ENCODE measurements around a stretch of chr7.

DNA sequence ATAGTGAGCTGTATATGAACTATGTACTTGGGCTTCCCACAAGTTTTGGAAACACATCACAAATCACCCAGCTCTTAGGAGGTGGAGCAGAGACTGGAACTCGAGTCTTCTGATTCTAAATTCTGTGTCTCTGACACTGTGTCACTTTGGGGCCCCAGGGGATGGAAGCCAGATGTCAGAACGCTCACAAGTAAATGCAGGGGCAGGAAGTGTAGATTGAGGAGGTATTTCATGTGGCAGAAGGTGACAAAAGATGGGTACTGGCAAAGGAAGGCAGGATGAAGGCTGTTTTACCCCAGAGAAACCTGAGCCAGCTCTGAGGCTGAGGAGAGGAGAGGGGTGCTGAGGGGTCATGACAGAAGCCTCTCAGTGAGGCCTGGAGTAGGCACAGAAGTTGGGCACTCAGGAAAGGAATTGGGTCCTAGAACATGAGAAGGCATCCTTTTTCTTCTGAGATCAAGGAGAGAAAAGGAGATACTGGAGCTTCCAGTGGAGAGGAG, 6.1 kb upstream of the PURB start:
- PRO-cap: no peak
- RAMPAGE, long total RNA, 4 experiments: no peak in any of the 4 experiments

DNA sequence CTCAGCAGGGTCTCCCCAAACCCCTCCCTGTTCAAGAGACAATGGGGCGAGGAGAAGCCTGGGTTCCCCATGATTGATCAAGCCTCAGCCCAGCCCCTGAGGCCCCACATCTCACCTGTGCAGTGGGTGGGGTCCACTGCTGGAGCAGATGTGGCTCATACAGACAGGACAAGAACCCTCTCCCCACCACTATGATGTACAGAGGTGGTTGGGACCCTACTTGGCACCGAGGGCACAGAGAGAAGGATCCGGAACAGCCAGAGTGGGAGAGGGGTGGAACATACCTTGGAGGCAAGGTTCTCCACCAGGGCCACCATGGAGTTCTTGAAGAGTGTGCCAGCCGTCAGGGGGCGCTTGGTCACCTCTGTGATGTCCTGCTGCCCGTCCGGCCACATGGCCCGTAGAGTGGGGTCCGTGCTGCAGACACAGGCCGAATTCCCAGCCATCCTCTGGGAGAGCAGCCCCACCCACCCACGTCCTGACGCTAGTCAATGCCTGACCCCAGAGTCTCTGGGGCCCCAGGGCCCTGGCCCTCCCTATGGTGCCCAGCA, 11.4 kb downstream of the MYO1G start:
- PRO-cap: no peak
- RAMPAGE, long total RNA, 4 experiments: no peak in any of the 4 experiments

DNA sequence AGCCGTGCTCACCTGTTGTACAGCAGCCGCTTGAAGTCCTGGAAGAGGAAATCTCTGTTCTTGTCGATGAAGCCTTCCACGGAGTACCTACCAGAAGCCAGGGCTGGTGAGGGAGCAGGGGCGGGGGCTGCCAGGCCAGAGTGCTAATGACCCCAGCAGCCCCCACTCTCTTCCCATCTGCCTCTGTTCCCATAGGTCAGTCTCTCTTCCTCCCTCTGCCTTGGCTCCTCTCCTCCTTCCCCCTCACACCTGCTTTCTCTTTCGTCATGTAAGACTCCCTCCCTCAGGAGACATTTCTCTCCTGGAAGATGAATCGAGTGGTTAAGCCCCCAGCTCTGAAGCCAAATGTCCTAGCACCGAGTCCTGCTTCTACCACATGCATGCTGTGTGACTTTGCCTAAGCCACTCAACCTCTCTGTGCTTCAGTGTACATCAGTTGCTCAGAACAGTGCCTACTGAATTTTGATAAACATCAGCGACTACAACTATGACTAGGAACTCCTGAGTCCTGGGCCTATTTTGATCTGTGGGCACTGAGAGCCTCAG, 10.9 kb downstream of the MYO1G start:
- PRO-cap: no peak
- RAMPAGE, long total RNA, 4 experiments: no peak in any of the 4 experiments

GRCh38 chr7:44991654-44992409, 8.2 kb upstream of the CCM2 start:
- PRO-cap: no peak
- RAMPAGE, long total RNA, 4 experiments: no peak in any of the 4 experiments

DNA sequence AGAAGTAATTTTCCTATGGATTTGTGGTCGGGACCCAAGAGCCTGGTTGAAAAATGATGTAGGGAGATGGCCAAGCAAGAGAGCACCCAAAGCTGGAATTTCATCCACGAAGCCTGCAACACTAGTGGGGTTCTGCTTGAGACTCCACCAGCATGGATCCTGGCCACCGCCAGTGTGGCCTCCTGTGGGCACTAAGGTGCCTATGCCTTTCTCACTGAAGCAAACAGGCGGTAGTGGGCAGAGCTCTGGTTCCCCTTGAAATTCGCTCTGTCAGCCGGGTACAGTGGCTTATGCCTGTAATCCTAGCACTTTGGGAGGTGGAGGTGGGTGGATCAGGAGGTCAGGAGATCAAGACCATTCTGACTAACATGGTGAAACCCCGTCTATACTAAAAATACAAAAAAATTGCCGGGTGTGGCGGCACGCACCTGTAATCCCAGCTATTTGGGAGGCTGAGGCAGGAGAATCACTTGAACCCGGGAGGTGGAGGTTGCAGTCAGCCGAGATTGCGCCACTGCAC, 28.2 kb downstream of the CCM2 start:
- PRO-cap: no peak
- RAMPAGE, long total RNA, 4 experiments: no peak in any of the 4 experiments

- PRO-cap: unidirectional peak, minus-strand start at chr7:45211051
- RAMPAGE, long total RNA, 4 experiments: no peak in any of the 4 experiments
These were observed 53.3 kb downstream of the RAMP3 start for GRCh38 chr7:45210977-45211126.

GRCh38 chr7:45727546-45727966, 145.3 kb downstream of the CCDC201 start:
- PRO-cap: no peak
- RAMPAGE, long total RNA, 4 experiments: no peak in any of the 4 experiments

DNA sequence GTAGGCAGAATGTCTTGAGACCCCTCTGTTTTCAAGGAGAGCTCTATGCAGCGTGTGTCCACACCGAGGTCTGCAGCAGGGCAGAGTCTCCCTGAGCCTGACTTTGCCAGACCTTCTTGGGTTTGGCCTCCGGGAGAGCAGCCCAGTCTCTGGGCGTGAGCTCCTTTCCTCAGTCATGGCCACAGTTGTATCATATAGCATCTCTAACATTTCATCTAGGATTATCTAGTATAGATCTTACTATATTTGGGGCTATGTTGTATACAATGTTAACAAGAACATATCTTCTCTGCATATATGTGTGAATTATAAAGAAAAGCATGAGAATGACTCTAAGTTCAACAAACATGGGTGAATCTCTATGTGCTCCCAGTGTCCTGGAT, 8.6 kb downstream of the IGFBP3 start:
- PRO-cap: no peak
- RAMPAGE, long total RNA, 4 experiments: no peak in any of the 4 experiments

DNA sequence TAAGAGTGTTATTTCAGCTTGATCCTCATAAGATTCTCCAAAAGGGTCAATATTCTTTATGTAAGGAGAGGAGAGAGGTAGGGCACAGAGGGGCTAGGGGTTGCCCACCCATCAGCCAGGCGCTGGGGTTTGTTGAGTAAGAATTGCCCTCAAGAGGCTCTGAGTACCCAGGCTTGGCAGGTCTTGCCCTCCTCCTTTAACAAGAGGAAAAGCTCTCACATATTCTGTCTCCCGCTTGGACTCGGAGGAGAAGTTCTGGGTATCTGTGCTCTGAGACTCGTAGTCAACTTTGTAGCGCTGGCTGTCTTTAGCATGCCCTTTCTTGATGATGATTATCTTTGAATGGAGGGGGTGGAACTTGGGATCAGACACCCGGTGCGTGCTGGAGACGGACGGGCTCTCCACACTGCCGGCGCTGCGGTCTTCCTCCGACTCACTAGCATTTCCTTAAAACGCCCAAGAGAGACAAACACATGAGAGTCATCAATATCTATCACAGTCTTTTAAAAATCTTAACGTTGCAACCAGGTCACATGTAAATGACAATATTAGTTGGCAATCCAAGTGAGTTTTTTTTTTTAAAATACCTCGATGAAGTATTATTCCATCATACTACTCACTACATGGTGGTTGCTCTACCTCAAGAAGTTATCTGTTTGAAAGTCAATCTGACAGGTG, 3.9 kb downstream of the IGFBP3 start:
- PRO-cap: no peak
- RAMPAGE, long total RNA, 4 experiments: no peak in any of the 4 experiments

GRCh38 chr7:45977973-45978830, 57.1 kb upstream of the IGFBP3 start:
- PRO-cap: unidirectional peak, plus-strand start at chr7:45978465; unidirectional peak, plus-strand start at chr7:45978511
- RAMPAGE, long total RNA, 4 experiments: no peak in any of the 4 experiments

DNA sequence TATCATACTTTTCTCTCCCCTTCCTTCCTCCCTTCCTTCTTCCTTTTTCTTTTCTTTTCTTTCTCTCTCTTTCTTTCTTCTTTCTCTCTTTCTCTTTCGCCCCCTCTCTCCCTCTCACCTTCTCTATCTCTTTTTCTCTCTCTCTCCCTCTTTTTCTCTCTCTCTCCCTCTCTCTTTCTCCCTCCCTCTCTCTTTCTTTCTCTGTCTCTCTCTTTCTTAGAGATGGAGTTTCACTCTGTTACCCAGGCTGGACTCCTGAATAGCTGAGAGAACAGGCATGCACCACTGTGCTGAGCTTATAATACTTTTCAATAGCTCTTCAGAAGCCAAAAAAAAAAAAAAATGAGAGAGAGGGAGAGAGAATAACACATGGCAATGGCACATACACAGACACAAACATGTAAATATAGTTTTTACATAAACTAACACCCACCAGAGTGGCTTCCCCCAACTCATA, 322.1 kb downstream of the TNS3 start:
- PRO-cap: no peak
- RAMPAGE, long total RNA, 4 experiments: no peak in any of the 4 experiments

DNA sequence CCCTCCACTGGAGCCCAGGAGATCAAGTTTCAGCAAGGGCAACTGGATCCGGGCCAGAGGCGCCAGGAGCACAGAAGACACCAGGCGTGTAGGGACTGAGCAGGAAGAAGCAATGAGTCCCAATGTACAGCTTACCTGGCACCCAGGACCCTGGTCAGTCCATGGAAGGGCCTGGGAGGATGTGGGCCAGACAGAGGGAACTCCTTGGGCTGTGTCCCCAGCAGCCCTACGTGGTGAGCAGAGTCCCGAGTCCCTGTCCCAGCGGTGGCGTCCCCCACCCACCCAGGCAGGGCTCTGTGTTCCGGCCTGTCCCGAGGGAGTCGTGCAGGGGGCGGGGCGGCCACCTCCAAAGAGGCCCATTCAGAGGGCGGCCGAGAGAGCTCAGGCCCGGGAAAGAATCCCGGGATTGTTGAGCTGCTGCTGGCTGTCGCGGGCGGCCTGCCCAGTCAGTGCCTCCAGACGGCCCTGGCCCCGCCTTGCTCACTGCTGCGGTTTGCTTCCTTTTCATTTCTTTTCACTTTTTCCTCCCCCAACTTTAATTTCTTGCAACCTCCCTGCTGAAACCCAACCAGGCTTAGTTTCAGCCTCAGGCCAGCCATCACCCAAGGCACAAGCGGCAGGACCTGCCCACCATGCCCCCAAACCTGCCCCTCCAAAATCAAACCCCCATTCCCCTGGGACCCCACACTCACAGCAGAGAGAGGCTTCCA, 253.9 kb downstream of the TNS3 start:
- PRO-cap: no peak
- RAMPAGE, long total RNA, 4 experiments: no peak in any of the 4 experiments

- PRO-cap: no peak
- RAMPAGE, long total RNA, 4 experiments: no peak in any of the 4 experiments
These were observed 248.0 kb downstream of the TNS3 start for GRCh38 chr7:47333890-47334293.

DNA sequence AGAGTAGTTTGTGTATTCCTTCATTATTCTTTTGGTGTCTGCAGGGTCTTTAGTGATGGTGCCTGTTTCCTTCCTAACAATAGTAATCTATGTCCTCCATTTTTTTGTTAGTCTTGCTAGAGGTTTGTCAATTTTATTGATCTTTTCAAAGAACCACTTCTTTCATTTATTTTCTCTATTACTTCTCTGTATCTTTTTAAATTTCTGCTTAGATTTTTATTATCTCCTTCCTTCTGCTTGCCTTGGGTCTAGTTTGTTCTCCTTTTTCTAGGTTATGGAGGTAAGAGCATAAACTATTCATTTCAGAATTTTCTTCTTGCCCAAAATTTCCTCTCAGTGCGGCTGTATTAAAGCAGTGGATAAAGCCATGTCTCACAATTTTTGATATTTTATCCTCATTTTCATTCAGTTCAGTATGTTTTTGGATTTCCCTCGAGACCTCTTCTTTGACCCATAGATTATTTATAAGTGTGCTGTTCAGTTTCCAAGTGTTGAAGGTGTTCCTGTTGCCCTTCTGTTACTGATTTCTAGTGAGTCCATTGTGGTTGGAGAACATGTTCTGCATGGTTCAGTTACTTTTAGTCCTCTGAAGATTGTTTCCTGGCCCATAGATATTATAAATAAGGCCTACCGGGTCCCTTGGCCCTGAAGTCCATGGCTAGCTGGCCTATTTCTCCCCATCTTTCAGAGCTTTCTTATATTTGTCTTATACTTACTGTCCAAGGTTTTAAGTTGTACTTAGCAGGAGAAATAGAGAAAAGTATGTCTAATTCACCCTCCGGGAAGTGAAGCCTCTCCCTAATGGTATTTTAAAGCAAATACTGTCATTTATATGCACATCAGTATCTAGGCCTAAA, 240.2 kb downstream of the TNS3 start:
- PRO-cap: no peak
- RAMPAGE, long total RNA, 4 experiments: no peak in any of the 4 experiments

GRCh38 chr7:47355649-47355955, 226.3 kb downstream of the TNS3 start:
- PRO-cap: no peak
- RAMPAGE, long total RNA, 4 experiments: no peak in any of the 4 experiments

- PRO-cap: no peak
- RAMPAGE, long total RNA, 4 experiments: no peak in any of the 4 experiments
These were observed 181.3 kb downstream of the TNS3 start for GRCh38 chr7:47400543-47401074.

- PRO-cap: unidirectional peak, plus-strand start at chr7:47481440
- RAMPAGE, long total RNA, 4 experiments: start-site peak on the minus strand in 1 of 4 experiments, at chr7:47481258-47481318 at its widest, 7 reads per replicate
These were observed 100.8 kb downstream of the TNS3 start for GRCh38 chr7:47481088-47481547.

- PRO-cap: no peak
- RAMPAGE, long total RNA, 4 experiments: no peak in any of the 4 experiments
These were observed 63.2 kb downstream of the TNS3 start for GRCh38 chr7:47518736-47519152.

DNA sequence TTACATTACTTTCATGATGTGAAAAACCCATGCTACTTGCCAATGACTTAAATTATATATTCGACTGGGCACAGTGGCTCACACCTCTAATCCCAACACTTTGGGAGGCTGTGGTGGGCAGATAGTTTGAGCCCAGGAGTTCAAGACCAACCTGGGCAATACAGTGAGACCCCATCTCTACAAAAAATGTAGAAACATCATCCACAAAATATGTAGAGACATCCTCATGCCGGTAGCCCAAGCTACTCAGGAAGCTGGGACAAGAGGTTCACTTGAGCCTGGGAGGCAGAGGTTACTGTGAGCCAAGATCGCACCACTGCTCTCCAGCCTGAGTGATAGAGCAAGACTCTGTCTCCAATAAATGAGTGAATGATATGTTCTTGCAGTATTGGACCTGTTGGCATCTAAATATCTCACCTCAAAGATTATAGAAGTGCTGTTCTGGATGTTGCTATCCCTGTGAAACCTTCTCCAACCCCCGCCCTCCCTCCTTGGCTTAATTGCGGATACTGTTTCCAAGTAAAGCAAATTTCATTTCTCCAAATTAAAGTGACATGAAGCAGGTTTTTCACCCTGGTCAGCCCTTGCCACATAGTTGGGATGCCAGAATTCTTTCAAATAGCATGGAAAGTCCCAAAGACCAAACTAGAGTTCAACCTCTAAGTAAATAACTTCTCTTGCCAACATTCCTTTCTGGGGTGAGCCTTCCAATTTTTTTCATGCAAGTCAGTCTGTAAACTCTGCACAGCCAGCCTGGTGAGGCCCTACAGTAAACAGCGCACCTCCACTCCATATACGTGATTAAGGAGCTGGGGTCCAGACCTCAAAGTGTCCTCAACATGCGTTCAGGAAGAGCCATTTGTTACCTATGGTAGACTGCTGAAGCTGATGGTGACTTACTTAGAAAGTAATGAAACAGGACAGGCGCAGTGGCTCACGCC, 22.8 kb upstream of the TNS3 start:
- PRO-cap: unidirectional peak, plus-strand start at position 751 of the sequence
- RAMPAGE, long total RNA, 4 experiments: no peak in any of the 4 experiments

DNA sequence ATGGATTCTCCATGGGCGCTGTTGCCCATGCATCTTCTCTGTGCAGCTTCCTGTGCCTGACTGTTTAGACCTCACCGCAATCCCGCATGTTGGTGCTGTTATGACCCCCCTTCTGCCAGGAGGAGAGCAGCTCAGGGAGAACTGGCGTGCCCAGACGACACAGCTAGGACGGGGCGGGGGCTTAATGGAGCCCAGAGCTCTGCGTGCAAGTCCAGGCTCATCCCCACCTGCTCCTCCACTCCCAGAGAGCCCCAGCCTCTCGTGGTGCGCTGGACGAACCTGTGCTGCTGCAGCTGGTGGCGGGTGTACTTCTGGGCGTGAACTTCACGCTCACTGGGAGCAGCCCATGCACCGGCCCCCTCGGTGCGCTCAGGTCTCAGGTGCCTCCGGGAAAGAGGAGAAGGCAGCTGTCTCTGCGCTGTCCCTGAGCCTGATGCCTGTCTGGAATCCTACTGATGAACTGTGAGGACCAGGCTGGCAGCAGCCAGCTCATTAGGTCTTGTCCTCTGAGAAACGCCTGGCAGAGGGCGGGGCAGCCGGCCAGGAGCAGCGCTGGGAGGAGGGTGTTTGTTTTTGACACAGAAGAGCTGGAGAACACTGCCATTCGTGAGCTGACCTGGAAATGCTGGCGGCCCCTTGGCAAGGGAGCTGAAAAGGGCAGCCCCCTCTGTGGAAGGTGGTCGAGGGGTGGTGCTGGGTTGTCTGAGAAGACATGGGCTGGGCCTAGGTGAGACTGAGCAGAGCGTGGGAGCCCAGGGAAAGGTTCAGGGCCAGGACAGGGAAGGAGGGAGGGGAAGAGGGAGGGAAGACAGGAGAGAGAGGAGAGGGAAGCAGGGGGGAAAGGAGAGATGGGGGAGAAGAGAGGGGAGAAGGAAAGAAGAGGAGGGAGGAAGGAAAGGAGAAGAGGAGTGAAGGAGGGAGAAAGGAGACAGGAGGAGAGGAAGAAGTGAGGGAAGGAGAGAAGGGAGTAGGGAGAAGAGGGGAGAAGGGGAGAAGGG, 53.3 kb upstream of the TNS3 start:
- PRO-cap: bidirectional peak, plus-strand start at position 379 of the sequence, minus-strand start at position 62 of the sequence; bidirectional peak, plus-strand start at position 603 of the sequence, minus-strand start at position 464 of the sequence
- RAMPAGE, long total RNA, 4 experiments: start-site peak on the plus strand in 1 of 4 experiments, centred at position 590 of the sequence, 5 reads per replicate

Measured in esophagus squamous epithelium (tissue), 4 donors.